ENCODE measurements around the genes FOLH1, OR4A15, OR4S2, OR5D13, OR5I1, OR8H2, OR8J3, OR8H1, P2RX3 and SLC43A3.

DNA sequence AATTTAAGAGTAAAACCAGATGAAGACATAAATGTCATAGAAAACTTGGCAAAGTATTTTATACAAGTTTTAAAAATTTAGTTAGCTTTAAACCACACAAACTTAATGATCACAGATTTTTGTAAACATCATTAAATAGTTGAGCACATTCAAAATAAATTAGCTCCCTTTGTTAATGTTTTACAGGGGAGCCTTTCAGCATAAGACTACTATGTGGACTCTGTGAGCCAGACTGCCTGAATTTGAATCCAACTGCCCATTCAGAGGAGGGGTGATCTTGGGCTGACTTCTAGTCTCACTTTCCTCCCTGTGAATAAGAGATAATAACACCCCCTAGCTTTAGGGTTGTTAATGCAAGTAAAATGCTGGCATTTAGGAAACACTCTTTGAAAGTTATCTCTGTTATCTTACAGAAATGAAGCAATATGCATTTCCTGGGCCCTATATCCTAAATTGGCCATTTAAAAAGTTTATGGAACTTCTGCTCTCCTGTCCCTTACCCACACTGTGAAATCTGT, 23.7 kb downstream of the FOLH1 start:
- PRO-cap, result no peak

- PRO-cap, result no peak
These were observed at the start of gene FOLH1 for GRCh38 chr11:49207840-49208881. FOLH1 (minus strand) TSS chr11:49208602.

- PRO-cap, result no peak
These were observed at the start of gene OR4A15 for GRCh38 chr11:55367567-55368171. OR4A15 (plus strand) TSS chr11:55367974.

DNA sequence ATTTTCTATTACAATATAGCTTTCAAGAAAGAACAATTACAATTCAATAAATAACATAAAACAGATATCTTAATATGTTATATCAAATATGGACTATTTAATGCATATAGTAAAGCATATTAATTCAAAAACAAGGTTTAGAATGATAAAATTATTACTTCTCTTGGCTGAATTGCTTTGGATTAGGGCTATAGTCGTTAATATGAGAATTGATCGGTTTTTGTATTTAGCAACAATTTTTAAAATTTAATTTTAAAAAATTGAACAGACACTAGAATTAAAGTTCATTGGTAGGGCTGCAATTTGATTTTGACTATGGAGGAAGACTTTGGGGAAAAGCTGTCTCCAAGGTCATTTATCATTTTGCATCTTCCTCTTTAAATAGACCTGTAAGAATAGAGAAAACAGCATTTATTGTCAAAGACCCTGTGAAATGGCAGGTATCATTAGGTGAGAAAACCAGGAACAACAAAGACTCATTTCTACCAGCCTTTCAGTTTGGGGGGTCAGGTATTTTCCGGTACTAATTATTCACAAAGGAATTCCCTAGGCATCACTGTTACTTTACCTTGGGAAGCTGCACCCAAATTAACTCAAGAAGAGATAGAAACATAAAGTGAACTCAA, at the start of gene OR4S2:
Gene OR4S2 (plus strand): TSS at position 419 of the 626 bp plus-strand sequence.
- PRO-cap, result no peak

DNA sequence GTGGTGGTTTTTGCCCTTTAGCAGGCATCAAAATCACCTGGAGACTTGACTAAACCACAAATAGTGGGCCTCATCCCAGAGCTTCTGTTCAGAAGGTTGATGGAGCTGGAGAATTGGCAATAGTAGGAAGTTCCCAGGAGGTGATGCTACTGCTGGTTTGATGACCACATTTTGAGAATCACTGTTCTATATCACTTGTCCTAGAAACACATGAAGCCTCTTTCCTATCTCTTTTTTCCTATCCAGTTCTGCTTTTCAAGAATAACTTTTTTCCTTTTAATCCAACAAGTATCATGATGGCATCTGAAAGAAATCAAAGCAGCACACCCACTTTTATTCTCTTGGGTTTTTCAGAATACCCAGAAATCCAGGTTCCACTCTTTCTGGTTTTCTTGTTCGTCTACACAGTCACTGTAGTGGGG, at the start of gene OR5D13:
Gene OR5D13 (plus strand): TSS at position 294 of the 422 bp plus-strand sequence.
- PRO-cap, result no peak

- PRO-cap, result no peak
These were observed at the start of gene OR5I1 for GRCh38 chr11:55936333-55936573. OR5I1 (minus strand) TSS chr11:55936400.

DNA sequence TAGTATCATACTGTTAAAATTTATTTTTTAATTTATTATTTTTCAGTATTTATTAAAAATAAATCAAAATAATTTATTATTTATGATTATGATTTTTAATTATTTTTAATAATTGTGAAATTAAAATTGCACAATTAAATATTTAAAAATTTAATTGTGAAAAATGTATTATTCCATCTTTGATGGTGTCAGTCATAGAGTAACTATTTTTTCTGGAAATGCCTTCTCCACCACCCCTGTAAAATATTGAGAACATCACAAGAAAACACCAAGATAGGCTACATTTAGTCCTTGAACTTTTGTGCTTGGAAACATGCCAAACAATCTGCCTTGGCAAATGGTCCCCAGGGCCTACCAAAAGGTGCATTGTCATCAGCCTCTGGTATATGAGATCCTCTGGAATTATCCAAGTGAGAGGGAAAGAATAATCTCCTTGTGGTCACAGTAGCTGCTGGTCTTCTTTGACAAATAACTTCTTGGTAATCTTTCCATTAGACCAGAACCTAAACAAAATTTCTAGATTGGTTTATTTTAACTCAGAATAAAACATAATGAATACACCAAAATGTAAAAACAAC, at the start of gene OR8H2:
Gene OR8H2 (plus strand): TSS at position 419 of the 578 bp plus-strand sequence.
- PRO-cap, result no peak

GRCh38 chr11:56140038-56140595, at the start of gene OR8J3:
OR8J3 (minus strand) TSS chr11:56140201.
- PRO-cap, result no peak

DNA sequence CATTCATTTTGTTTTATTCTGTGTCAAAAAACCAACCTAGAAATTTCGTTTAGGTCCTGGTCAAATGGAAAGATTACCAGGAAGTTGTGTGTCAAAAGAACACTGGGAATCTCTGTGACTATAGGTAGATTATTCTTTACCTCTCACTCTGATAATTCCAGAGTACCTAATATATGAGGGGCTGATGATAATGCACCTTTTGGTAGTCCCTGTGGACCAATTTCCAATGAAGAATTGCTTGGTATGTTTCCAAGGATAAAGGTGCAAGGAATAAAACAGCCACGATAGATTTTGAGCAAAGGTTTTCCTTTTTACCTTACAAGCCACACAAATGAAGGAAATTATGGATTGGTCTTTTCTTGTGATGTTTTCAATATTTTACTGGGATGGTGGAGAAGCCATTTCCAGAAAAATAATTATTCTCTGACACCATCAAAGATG, at the start of gene OR8H1:
Gene OR8H1 (minus strand): TSS at position 134 of the 441 bp plus-strand sequence.
- PRO-cap, result no peak

DNA sequence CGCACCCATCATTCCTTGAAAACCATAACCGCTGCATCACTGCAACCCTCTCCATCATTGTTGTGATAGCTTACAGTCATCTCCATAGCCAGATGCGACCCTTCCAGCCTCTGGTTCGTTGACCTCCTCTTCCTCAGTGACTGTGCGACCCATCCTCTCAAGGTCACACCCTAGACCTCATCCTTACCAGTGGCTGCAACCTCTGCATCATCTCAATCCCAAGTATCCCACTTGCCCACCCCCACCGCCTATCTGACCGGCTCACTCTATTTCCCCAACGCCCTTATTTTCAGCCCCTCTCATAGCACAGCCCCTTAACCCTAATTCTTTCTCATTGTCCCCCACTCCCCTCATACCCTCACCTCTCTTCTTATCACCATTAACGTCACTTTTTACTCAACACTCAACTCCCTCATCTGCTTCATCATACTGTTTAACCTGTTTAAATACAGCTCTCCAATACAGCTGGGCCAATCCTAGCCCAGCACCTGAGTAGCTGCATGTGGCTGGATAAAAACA, 9.7 kb downstream of the TNKS1BP1 start:
- PRO-cap, result no peak

DNA sequence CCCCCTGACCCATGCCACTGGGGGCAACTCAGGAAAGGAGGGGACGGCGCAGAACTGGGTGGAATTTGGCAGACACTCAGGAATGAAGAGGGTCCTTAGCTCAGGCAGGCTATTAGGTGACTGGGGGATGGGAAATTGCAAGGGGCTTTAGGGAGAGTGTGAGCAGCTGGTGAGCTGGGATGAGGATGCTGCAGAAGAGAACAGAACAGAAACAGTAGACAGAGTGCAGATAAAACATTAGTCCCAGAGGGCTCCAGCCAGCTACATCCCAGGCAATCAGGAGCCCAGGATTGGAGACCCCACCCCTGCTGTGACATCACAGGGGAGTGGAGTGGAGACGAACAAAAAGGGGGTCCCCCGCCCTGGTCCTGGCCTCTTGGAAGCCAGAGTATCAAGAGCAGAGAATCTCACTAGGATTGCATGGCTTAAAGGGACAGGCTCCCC, at the start of gene P2RX3:
Gene P2RX3 (plus strand): TSS at position 371 of the 444 bp plus-strand sequence.
- PRO-cap, result no peak

DNA sequence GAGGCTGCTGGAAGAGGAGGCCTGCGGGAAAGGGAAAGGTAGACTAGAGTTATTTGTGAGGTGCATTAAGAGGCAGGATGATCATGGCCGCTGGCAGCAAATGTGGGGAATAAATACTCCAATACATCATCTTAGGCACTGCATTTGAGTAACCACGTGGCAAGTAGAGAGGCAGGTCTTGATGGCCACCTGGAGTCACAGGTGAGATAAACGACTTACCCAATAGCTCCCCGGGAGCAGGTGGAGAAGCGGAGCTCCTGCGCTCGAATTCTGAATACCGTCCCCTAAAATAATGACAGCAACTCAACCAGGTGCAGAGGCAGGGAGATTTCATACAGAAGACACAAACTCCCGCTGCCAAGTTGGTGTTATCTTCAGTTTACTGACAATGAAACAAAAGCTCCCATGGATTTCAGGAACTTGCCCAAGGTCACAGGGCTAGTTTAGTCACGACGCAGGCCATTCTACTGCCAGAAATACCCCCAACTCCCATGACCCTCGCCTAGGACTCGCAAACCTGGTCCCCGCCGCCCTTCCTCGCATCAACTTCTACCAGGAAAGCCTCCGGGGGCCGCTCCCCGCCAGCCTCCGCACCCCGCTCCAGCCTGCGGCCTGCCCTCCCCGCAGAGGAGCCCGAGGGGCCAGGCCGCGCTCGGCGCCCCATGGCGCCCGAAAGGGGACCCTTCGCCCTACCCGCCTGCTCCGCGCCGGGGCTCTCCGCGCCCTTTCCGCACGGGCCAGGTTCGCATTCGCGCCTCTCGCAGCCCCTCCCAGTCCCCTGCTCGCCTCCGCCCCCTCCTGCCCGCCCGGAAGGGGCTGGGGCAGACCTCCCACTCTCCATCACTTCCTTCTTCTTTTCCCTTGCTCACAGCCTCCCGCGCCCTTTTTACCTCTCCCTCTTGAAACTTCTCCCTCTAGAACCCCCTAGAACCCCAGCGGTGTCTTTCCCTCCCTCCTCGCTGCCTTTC, at the start of gene SLC43A3:
Gene SLC43A3 (minus strand): TSS at position 753 of the 968 bp plus-strand sequence.
- PRO-cap, result bidirectional peak, plus-strand start at position 855 of the sequence, minus-strand start at position 784 of the sequence

- PRO-cap, result no peak
These were observed 15.4 kb downstream of the RTN4RL2 start for GRCh38 chr11:57475734-57476074.

GRCh38 chr11:57615298-57615740, 17.8 kb downstream of the SERPING1 start:
- PRO-cap, result no peak

DNA sequence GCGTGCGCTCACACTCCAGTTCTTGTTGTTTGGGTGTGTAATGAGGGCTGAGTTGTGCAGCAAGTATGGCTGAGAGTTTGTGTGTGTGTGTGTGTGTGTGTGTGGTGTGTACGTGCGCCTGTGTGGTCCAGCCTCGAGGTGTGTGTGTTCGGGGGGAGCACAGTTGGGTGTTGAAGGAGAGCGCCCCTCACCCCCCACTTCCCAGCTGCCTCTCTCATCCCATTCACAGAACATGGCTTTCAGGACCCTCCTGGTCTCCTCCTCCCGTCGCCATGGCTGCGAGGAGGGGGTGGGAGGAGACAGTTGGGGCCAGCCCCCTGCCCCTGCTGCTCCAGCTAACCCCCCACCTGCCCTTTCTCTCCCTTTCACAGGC, 10.6 kb downstream of the YPEL4 start:
- PRO-cap, result no peak

DNA sequence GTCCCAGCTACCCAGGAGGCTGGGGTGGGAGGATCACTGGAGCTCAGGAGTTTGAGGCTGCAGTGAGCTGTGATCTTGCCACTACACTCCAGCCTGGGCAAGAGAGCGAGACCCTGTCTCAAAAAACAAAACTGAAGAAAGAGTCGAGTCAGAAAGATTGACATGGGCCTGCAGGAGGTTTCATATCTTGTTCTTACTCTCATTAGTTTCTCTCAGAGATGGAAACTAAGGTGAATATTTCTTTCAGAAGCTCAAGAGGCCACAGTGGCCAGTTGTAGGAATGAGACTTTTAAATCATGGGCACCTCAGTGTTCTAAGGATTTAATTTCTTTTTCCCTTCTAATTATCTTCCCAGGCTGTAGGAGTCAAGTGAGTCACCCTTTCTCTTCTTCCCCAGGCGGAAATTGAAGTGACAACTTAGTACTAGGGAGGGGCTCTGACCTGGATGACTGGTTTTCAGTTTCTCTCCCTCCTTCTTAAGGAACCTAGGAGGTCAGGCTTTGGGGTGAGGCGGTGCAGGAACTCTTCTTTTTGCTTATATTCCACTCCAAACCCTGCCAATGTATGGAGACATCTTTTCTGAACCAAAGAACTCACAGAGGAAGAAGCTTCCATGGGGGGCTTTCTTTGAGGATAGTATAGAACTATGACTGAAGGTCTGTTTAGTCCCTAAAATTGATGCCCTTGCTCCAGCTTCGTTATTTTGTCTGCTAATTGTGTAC, 12.5 kb downstream of the ZDHHC5 start:
- PRO-cap, result no peak

DNA sequence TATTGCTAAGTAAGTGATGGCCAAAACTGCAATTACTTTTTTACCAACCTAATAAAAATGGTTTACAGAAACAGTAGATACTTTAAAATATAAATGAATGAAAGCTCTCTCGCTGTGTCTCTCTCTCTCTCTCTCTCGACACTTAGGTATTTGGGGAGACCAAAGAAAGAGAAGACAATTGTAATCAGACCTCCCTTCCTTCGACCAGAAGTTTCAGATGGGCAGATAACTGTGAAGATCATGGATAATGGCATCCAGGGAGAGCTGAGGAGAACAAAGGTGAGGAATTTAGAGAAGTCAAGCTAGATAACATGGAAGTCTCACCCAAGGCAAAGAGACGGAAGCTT, 18.4 kb downstream of the MED19 start:
- PRO-cap, result no peak

DNA sequence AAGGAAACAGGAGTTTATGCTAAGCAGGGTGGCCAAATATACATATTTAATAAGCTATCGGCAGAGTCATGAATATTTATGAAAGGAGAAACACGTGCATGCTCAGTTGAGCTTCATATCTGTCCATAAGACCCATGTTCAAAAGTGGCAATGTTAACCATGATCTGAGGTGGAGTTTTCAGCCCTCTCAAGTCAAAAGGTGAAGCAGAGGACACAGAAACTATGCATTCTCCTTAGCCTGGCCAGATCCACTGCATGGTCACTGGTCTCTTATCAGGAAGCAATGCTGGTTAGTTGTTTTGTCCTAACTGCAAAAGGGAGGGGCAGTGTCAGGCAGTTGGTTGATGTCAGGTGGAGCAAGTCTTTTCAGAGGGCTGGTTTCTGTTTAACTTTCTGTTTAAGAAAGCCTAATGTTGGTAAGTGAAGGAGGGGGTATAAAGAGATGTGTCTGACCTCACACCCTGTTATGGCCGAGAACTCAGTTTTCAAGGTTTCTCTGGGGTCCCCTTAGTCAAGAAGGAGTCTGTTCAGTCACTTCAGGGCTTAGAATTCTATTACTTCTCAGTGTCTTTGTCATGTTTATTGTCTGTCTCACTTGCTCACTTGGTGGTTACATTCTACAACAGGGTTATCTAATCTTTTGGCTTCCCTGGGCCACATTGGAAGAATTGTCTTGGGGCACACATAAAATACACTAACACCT, 5.5 kb upstream of the SELENOH start:
- PRO-cap, result no peak

DNA sequence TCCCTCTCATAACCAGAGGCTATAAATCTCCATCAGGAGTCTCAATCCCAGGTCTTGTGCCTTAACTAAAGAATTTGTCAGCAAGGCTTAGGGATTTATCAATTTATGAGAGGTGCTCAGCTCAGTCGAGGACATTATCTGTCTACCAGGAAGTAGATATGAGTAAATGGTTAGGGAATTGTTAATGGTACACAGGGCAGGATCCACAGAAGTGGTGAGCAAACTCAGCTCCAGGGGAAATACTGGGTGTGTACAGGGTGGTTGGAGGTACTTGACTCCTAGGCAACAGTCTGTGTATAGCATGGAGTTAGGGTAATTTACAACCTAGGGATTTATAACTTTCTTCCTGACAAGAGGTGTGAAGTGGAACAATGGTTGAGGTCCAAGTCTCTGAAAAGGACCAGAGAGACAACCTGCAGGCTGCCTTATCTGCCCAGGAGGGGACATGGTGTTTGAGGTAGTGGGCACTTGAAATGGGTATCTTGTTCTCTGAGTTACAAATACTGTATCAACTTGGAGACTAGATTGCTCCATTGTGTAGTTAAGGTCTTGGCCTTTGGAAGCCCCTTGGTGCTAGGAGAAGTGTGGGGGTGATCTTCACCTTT, 123.3 kb upstream of the OR9Q1 start:
- PRO-cap, result no peak

GRCh38 chr11:58523986-58524871, 16.3 kb upstream of the OR5B21 start:
- PRO-cap, result no peak

Data from Metastatic Lung Carcinoma in the Adrenal Gland (tissue), 1 donor.